ENCODE measurements around a stretch of chr11.

DNA sequence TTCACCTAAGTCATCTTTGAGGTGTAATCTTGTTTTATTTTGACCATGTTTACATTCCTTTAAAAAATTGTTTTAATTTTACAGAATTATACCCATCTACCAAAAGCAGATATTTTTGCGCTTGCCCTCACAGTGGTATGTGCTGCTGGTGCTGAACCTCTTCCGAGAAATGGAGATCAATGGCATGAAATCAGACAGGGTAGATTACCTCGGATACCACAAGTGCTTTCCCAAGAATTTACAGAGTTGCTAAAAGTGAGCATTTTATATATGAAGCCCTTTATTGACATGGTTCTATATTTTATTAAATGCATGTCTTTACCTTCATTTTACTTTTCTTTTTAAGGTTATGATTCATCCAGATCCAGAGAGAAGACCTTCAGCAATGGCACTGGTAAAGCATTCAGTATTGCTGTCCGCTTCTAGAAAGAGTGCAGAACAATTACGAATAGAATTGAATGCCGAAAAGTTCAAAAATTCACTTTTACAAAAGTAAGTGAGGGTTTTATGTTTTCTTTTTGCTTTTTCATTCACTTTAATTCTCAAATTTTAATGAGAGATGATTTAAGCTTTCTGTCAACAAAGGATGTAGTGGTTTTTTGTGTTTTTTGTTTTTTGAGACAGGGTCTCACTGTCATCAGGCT is 13.0 kb downstream of the WEE1 start:
- PRO-cap, result no peak
- RAMPAGE, long total RNA, 3 experiments, result no peak in any of the 3 experiments

DNA sequence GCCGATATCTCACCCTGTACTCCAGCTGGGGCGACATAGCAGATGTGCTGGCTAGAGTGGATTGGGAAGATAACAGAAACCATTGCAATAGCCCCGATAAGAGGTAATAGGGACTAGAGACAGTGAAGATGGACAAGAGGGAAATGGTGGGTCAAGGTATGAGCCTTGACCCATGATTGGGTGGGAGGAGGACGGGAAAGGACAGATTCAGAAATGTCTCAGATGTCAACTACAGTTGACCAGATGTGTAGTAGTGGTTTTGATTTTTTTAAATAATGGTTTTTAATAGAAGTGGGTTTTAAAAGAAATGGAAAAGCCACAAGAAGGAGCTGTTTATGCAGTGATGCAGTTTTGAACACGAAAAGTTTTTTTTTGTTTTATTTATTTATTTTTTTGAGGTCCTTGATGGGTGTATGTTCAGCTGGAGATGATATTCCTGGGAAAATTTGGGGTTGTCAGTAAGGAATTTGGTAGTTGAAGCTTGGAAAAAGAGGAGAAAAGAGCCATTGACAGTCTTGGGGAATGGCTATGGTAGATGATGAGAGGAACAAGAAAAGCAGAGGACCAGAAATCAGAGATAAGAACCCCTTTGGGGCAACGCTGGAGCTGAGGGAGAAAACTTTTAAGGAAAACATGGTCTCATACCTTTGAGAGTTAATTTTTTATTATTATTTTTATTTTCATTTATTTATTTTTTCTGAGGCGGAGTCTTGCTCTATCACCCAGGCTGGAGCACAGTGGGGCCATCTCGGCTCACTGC is 6.4 kb downstream of the SWAP70 start:
- PRO-cap, result no peak
- RAMPAGE, long total RNA, 3 experiments, result no peak in any of the 3 experiments

- PRO-cap, result no peak
- RAMPAGE, long total RNA, 3 experiments, result no peak in any of the 3 experiments
These were observed 56.2 kb downstream of the SWAP70 start for GRCh38 chr11:9719736-9720773.

DNA sequence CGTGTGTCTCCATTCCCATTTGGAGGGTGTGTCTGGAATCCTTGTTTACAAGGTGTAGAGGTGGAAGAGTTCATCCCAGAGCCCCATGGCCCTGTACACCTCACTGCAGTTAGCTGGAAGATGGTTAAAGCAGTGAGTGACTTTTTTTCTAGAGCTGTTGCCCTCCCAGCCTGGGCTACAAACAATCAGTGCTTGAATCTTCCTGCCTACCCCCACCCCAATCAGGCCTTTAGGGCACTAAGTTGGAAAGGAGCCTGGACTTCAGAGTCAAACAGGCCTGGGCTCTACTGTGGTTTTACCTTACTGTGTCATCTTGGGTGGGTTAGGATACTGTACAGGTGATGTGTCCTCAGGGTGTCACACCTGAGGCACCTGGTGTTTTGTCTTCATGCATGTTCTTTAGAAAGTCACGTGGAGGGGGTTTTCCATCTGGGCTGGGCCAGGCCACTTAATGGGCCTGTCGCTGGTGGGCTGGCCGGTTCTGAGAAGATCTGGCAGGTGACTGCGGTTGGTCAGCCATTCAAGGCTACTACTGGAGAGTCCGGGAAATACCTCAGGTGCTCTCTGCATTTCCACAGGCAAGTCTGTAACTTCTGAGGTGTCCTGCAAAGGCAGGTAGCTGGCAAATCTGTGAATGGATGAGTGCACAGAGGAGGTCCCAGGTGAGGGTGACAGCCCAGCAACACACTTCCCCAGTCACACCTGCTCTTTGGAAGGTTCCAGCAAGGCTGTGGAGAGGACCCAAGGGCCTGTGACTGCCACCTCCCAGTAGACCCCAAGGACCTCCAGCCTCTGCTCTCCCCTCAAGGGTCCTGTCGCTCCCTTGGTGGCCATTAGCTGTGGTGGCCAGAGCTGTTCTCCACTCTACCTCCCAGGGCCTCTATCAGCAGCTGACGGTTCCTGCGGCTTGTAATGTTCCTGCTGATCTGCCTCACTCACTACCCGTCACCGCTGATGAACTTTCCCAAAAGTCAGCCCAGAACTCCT is 92.7 kb downstream of the SWAP70 start:
- PRO-cap, result no peak
- RAMPAGE, long total RNA, 3 experiments, result no peak in any of the 3 experiments

GRCh38 chr11:9767978-9768367 is 104.1 kb downstream of the SWAP70 start:
- PRO-cap, result no peak
- RAMPAGE, long total RNA, 3 experiments, result no peak in any of the 3 experiments

- PRO-cap, result no peak
- RAMPAGE, long total RNA, 3 experiments, result no peak in any of the 3 experiments
These were observed 159.2 kb downstream of the SBF2 start for GRCh38 chr11:10134747-10135340.

DNA sequence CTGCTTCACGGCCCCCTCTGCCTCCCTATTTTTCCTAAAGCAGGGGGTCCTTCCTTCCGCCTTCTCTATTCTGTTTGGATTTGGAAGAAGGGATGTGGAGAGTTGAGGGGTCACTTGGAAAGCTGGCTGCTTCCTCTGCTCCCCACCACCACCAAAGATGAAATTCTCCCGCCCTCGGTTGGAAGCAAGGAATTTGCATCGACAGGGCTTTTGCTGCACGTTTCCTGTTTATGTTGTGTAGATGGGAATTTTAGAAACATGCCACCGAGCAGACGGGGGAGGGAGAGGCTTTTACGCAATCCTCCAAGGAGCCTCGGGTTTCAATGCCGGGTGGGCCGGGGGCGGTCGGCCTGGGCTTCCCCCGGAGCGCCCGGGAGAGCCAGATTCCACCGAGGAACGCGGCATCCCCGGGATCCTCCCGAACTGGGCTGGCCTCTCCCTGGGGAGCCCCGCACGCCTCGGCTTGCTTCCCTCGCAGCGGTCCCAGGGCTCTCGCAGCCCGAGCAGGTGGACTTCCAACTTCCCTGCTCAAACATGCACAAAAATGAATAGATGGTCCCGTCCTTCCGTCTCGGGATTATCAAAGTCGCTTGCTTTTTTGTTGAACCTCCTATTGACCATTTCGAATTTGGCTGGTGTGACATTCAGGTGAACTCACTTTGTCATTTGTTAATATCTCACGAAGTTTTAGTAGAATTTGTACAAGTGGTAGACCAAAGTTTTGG is 564 bp upstream of the SBF2 start:
- PRO-cap, result bidirectional peak, plus-strand start at position 351 of the sequence, minus-strand start at position 226 of the sequence
- RAMPAGE, long total RNA, 3 experiments, result no peak in any of the 3 experiments

- PRO-cap, result no peak
- RAMPAGE, long total RNA, 3 experiments, result no peak in any of the 3 experiments
These were observed 636 bp downstream of the ADM start for GRCh38 chr11:10305236-10306181.

GRCh38 chr11:10406895-10407420 is 48.1 kb upstream of the AMPD3 start:
- PRO-cap, result no peak
- RAMPAGE, long total RNA, 3 experiments, result no peak in any of the 3 experiments

DNA sequence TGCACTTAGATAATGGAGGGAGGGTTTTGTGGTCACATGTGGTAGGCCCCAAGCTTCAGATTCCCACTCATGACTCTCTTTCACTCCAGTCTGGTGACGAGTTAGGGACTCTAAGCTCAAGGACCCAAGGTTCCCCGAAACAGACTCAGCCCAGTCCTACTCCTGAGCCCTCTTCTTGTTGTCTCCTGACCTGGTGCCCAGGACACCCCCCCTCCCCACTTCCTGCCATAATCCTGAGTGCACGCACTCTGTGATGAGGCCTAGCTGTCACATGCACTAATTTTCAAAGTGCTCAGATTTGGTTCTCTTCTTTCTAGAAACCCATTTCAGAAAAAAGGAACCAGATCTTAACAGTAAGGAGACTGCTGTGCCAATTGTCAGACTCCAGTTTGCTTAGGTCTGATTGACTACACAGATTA is 10.1 kb upstream of the AMPD3 start:
- PRO-cap, result no peak
- RAMPAGE, long total RNA, 3 experiments, result no peak in any of the 3 experiments

DNA sequence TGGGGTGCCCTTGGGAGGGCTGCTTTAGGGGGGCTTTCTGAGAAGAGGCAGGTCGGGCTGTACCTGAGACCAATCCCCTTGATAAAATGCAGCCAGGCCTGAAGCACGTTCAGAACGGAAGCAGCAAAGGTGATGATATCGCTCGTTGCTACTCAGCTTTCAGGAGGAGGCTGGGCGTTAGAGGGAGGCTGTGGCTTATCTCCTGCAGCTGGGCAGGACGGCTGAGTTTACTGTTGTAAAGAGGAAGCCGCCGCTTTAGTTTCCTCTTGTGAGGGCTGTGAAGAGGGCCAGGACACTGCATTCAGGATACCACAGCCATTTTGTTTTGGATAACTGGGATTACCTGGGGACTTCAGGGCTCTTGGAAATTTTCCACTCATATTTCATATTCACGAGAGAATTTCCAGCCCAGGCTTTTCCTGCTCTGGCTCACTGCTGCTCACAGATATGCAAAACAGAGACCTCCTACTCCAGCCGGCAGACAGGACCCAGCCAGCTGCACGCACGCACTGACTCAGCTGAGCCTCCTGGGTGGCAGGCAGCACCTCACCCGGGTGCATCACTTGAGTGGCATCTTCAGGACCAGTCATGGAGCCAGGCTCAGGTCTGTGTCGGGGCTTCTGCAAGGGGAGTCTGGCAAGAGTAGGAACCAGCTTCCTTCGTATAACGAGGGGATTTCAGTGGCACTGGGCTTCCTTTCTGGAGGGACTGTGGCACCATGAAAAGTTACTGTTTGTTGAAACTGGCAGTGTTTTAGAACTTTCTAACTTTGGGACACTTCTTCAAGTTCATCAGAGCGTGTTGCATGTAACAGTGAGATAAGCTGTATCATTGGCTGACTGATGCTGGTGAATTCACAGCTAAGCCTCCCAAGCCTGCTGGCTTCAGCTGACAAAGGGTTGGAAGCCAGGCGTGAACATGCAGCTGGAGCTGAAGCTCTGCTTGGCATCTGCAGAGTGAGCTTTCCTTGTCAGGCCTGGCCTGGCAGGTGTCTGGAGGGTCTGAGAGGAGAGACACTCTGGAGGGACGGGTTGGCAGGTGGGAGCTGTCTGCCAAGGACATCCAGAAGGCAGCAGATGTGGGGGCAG is 1.1 kb downstream of the AMPD3 start:
- PRO-cap, result unidirectional peak, plus-strand start at position 258 of the sequence
- RAMPAGE, long total RNA, 3 experiments, result start-site peak on the plus strand in 2 of 3 experiments, centred at positions 77 to 400 of the sequence, 5 to 10 reads per replicate

DNA sequence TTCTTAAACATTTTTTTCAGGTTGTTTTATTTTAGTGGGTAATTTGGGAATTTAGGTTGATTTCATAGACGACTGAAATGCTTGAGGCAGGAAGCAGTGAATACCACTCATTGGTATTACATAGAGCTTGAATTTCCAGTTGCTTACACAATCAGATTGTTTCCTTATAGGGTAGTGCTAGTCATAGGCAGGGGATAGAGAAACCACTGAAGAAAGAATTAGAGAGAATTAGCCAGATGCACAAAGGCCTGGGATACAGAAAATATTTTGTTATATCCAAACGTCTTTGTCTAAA is 23.9 kb upstream of the LYVE1 start:
- PRO-cap, result no peak
- RAMPAGE, long total RNA, 3 experiments, result no peak in any of the 3 experiments

DNA sequence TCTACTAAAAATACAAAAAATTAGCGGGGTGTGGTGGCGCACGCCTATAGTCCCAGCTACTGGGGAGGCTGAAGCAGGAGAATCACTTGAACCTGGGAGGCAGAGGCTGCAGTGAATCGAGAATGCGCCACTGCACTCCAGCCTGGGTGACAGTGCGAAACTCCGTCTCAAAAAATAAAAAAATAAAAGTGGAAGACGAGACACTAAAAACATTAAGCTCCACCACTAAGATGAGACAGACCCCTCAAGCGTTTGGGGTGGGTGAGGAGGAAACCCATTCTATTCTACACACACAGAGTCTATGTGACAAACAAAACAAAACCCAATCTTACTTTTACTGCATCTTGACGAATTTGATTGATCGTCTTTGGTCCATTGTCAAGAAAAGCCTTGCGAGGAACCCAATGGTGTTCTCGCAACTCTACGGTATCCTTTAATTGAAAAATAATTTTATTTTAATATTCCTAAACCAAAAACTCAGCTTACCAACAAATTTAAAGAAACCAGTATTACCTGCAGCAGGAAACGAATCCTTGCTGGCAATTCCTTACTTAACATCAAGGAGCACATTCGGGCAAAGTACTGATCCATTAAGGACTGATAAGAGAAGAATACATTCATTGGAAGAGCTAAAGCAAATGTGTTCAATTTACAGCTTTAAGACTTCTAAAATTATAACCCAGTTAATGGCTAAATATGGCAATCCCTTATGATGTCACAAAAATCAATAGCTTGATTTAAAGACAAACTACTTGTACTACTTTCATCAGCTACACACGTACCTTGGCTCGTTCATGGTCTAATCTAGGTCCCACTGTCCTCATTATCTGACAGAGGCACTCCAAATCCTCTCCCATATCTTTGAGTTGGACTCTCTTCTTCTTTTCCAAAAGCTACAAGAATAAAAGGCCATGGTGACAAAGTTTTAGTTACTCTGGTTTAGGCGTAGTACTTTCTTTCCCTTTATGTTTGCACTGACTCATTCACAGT is 5.7 kb downstream of the EIF4G2 start:
- PRO-cap, result no peak
- RAMPAGE, long total RNA, 3 experiments, result start-site peak on the minus strand in 1 of 3 experiments, centred at positions 386 to 555 of the sequence, 39 to 46 reads per replicate

GRCh38 chr11:10803688-10804897 is 4.6 kb downstream of the EIF4G2 start:
- PRO-cap, result no peak
- RAMPAGE, long total RNA, 3 experiments, result start-site peak on the minus strand in 1 of 3 experiments, at chr11:10804369-10804377 at its widest, 32 reads per replicate

- PRO-cap, result no peak
- RAMPAGE, long total RNA, 3 experiments, result no peak in any of the 3 experiments
These were observed 16.2 kb upstream of the EIF4G2 start for GRCh38 chr11:10824915-10825408.

DNA sequence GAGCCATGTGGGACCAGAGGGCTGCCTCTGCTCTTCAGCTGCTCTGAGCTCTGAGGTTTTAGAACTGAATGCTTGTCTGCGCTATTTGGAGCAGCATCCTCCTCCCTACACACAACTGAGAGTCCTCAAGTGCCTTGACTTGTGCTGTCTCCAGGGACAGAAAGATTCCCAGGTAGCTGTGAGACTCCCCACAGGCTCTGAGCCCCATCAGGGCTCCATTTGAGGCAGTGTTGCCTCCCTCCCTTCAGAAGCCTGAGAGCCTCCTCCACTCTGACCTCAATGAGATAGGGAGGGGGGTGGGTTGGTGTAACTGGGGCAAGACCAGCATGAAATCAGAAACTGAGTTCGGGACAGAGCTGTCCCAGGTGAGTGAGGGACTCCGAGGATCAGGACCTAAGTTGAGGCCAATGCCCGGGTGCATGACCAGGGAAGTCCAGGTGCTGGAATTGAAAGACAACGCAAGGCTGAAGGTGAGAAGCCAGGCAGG is 40.7 kb upstream of the ZBED5 start:
- PRO-cap, result no peak
- RAMPAGE, long total RNA, 3 experiments, result no peak in any of the 3 experiments

- PRO-cap, result no peak
- RAMPAGE, long total RNA, 3 experiments, result no peak in any of the 3 experiments
These were observed 91.5 kb downstream of the CSNK2A3 start for GRCh38 chr11:11261437-11262143.

- PRO-cap, result bidirectional peak, plus-strand start at chr11:11621153, minus-strand start at chr11:11621026
- RAMPAGE, long total RNA, 3 experiments, result no peak in any of the 3 experiments
These were observed 875 bp downstream of the GALNT18 start for GRCh38 chr11:11620900-11621359.

DNA sequence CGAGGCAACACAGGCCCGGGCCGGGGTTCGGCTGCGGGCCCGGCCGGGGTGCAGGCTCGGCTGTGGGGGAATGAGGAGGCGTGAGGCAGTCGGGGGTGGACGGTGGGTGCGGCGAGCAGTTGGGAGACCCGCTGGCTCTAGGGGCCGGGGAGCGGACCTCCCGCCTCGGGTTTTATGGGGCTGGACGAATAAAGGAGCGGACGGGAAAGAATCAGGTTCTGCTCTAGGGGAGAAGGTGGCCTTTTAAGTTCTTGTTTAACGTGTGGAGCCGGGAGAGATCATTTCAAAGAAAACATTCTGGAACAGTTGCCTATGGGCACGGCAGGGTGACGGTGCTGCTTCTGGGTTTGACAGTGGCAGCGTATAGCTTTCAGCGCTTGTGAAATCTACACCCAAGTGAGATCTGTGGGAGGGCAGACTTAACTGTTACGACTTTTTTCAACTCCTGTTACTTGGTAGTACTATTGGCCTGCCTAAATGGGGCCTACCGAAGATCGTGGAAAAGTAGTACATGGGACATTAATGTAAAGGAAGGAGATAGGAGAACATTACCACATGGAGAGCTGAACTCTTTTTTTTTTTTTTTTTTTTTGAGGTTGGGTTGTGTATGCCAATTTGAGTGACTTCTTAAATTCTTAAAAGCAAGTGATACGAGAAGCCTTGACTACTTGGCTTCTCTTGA is 638 bp downstream of the USP47 start:
- PRO-cap, result bidirectional peak, plus-strand start at position 88 of the sequence, minus-strand start at position 72 of the sequence; bidirectional peak, plus-strand start at position 480 of the sequence, minus-strand start at position 343 of the sequence
- RAMPAGE, long total RNA, 3 experiments, result no peak in any of the 3 experiments

GRCh38 chr11:11910964-11911788 is 69.4 kb downstream of the USP47 start:
- PRO-cap, result no peak
- RAMPAGE, long total RNA, 3 experiments, result no peak in any of the 3 experiments

Measured in tibial nerve (tissue), 3 donors.